Colon Carcinoma Metastatic in the Lung (tissue), 2 donors: ENCODE results near the genes TSN and MAP3K2.

GRCh38 chr2:121700405-121700814, 36.3 kb downstream of the NIFK start:
- PRO-cap, 2 experiments = no peak in any of the 2 experiments

- PRO-cap, 2 experiments = peak in 2 of 2 experiments; most common plus-strand start chr2:121755662 (in 2); most common minus-strand start chr2:121755435 (in 2)
Measured at GRCh38 chr2:121755222-121756154, at the start of gene TSN. TSS of gene TSN (plus strand) at chr2:121755651.

DNA sequence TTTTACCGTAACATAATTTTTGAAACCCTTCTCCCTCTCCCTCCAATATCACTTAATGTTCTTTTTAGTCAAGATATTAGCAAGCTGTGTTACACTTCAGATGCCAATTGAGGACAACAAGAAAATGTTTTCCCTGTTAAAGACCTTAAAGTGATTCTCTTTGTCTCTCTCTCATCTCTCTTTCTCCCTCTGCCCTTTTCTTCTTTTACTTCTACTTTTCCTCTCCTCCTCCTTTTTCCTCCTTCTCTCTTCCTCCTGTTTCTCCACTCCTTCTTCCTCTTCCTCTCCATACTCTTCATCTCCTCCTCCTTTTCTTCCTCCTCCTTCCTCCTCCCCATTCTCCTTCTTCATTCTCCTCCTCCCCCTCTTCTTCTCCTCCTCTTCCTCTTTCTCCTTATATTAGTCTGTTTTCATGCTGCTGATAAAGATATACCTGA, 634.4 kb upstream of the CNTNAP5 start:
- PRO-cap, 2 experiments = no peak in any of the 2 experiments

DNA sequence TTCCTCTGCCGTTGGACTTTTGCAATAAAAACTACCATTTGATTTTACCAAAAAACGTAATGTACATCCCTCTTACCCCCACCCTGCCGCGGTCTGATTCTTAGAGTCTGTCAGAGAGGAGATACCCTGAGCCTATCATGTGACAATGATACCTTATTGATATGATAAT, 887 bp downstream of the GYPC start:
- PRO-cap, 2 experiments = no peak in any of the 2 experiments

GRCh38 chr2:127025060-127026194, 81.5 kb downstream of the BIN1 start:
- PRO-cap, 2 experiments = no peak in any of the 2 experiments

DNA sequence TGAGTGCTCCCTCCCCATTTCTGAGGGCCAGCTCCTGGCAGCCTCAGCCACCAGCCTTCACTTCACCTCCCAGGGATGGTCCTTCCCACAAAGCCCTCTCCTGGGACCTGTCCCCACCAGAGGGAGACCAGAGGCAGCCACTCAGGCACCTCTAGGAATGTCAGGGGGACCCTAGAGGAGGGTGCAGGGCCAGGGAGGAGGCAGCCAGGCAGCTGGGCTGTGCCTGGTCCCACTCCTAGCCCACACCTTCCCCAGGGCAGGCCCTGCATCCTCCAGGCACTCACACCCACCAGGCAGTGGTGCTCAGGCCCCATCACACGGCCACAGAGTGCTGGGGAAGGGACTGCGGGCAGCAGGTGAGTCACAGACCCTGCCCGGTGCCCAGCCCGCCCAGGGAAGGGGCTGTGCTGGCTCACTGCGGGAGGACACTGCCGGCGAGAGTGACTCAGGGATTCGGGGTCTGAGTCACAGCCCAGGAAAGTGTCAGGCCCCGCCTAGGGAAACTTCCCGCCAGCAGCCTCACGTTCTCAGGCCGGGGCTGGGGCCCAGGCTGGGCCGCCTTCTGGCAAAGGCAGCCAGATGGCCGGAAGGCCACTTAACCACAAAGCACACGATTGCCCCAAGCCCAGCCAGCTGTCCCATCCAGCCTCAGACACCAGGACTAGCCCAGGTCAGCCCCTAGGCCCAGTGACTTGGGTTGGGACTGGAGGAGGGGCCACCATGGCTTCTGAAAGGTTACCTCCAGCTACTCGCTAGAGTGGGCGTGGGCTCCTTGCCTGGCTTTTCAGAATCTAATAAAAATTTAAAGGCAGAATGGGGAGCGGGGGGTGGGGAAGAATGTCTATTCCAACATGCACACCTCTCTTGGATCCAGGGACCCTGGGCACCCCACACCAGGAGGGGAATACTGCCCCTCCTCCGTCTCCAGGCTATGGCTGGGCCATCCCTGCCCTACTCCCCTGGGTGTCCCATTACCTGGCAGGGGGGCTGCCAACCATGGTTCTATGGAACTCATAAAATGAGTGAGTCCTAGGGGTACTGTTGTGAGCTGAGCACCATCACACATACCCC, 42.1 kb downstream of the BIN1 start:
- PRO-cap, 2 experiments = no peak in any of the 2 experiments

DNA sequence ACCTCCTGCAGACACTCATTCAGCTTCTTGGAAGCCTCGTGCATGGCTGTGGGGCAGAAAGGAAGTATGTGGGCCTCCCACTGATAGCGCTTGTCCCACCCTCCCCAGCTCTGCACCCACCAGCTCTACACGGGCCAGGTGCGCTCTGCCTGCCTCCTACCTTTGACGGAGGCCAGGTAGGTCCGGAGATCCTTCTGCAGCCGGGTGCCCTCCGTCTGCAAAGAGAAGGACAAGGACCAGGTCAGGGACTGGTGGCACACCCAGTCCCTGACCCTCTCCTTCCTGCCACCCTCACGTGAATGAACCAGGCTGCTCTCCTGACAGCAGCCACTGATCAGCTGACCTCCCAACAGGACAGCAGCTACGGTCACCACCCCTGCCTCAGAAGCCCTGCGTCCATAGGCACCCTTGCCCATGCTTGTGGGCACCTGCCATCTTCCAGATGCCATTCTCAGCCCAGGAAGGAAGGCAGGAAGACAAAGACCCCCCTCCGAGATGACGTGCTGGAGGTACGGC, 36.3 kb downstream of the BIN1 start:
- PRO-cap, 2 experiments = no peak in any of the 2 experiments

GRCh38 chr2:127085055-127085661, 21.8 kb downstream of the BIN1 start:
- PRO-cap, 2 experiments = no peak in any of the 2 experiments

GRCh38 chr2:127128531-127128932, 21.6 kb upstream of the BIN1 start:
- PRO-cap, 2 experiments = no peak in any of the 2 experiments

DNA sequence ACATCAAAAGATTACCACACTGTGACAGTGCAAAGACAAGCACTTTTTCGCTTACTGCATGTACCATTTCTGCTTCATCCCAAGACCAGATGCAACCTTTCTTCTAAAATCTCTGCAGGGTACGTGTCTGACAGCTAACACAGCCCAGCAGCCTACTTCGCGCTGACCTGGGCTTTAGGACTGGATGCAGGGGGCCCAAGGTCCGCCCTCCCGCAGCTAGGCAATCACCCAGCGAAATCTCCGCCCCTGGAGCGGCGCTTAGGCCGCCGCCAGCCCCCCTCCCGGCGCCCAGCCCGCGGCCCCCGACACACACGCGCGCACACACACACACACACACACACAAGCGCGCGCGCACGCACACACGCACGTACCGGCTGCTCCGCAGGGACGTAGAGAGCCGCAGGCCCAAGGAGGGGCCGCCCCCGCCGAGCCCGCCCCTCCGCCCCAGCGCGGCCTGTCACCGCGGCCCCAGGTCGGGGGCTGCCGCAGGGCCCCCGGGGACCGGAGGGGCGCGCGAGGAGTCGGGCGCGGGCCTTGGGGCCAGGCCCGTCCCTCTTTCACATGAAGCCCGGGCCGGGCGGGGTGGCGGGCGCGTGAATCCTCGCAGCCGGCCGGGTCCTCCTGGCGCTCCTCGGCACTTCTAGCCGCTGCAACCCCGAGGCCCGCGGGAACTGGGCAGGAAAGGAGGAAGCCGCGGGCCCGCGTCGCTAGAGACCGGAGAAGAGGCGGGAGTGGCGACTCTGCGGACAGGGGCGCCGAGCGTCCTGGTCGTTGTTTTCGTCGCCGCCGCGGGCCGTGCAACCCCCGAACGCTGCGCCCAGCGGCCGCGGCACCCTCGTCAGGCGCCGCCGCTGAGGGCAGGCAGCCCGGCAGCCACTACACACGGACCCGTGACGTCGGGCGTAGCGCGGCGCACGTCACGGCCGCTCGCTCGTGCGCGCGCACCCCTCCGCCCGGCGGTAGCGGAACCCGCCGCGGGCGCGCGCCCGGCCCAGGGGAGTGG, at the start of gene MAP3K2:
TSS of gene MAP3K2 (minus strand) at position 895 of the 1,003 bp plus-strand sequence.
- PRO-cap, 2 experiments = peak in 2 of 2 experiments; most common plus-strand start position 392 of the sequence (in 1); most common minus-strand start position 297 of the sequence (in 1)

GRCh38 chr2:127398033-127398649, 10.4 kb upstream of the MAP3K2 start:
- PRO-cap, 2 experiments = peak in 2 of 2 experiments; most common plus-strand start chr2:127398498 (in 2)

DNA sequence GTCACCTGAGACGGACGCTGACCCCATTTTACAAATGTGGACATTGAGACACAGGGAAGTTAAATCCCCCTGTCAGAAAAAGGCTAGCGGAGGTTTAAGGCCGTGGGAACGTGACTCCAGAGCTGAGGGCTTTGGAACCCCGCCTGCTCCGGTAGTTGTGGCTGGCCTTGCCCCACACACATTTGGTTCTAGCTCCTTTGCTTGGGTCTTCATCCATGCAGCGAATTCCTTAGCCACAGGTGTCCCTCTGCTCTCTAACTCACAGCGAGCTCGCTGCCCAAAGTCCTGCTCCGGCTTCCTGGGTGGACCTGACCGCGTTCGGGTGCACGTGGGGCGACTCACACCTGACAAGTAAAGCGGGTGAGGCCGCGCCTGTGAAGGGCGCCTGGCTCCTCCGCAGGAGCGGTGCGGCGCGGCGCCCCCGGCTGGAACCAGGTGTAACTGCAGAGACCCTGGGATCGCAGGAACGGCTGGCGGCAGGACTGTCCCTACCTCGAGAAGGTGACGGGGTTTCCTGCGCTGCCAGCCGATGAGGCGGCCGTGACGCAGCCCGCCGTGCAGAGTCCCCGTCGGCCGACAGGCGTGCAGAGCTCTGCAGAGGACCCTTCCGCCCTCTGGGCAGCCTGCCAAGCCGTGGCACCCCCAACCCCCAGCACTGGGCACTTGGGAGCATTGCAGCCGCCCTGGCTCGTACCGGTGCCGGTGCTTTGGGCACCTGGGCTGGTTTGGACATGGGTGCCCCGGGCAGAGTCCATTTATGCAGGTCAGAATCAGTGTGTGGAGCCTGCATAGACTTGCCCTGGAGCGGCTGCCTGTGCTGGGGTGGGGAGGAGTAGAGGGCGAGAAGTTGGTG, 2.4 kb upstream of the PROC start:
- PRO-cap, 2 experiments = no peak in any of the 2 experiments

GRCh38 chr2:127501930-127503078, 24.0 kb downstream of the IWS1 start:
- PRO-cap, 2 experiments = no peak in any of the 2 experiments

- PRO-cap, 2 experiments = no peak in any of the 2 experiments
Measured at GRCh38 chr2:127619819-127620266, 26.1 kb upstream of the GPR17 start.

- PRO-cap, 2 experiments = no peak in any of the 2 experiments
Measured at GRCh38 chr2:127633249-127633620, 12.7 kb upstream of the GPR17 start.

DNA sequence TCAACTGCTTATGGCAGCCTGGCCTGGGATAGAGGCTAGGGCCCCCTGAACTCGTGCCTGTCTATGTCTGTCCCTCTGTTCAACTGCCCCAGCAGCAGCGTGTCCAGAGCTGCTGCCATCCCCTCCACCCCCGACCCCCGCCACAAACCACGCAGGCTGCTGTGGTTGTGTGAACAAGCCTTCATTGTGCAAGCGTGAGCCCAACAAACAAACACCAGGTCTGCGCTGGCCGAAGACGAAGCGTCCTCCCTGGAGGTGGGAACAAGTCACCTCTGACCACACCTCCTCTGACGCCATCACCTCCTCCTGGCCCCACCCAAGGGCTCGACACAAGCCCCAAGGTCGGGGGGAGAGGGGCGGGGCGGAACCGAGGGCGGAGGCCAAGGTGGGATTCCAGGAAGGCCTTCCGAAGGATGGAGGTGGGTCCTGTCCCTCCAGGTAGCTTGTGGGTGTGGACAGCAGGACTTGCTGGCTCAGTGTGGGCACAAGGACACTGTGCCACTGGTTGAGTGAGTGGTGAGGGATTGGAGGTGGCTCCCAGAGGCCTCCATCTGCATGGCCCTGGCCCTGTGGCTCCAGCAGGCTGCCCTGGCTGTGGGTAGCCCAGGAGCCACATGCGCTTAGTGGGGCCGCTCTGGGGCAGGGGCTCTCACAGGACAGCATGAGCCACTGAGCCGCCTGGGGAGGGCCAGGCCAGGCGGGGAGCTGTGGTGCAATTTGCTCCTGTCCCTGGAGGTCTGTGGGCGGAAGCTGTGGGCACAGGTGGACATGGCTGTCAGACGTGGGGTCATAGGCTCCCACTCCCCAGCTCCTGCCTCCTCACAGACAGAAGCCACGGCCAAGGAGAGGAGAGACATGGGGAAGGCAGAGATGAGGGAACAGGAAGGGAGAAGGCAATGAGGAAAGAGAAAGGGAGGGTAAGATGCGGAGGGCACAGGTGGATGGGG, 7.4 kb upstream of the GPR17 start:
- PRO-cap, 2 experiments = no peak in any of the 2 experiments

DNA sequence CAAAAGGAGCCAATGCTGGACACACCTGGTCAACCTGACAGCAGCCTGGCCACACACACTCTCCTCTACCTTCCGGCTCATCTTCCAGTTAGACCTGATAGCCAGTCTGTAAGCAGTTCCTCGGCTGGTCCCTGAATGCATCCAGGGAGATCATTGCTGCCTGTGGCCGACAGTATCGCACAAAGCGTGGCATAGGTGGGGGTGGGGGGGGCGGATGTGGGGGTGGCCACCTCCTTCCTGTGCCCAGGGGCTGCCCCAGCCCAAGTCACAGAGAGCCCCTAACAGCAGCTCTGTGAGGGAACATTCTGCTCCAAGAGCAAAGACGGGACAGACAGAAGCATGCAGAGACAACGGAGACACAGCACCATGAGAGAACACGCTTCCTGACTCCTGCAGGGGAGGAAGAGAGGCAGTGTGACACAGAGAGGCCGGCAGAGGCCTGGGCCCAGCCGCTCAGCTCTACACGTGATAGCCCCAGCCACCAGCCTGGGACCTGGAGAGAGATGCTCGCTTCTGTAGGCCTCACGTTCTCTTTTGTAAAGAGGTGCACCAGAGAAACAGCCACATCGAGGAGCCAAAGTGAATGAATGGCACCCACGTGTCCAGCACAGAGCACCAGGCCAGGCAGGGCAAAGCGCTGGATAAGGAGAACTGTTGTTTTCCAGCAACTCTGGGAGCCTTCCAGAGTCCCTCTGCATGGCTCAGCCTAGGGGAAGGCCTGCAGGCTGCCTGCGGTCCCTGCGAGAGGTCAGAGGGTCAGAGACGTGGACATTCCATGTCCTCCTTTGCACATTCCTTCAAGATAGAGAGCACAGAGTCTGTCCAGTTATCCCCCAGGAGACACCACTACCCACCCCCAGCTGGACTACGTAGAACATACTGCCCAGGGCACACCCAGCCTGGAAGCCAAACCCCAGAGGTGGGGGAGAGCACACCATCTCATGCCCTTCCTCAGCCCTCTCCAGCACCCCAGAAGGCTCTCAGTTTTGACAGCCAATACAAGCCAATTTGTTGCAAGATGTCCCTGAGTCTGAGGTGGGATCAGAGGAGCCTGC, 14.3 kb downstream of the LIMS2 start:
- PRO-cap, 2 experiments = no peak in any of the 2 experiments

- PRO-cap, 2 experiments = no peak in any of the 2 experiments
Measured at GRCh38 chr2:127703296-127703761, 2.0 kb downstream of the SFT2D3 start.

- PRO-cap, 2 experiments = no peak in any of the 2 experiments
Measured at GRCh38 chr2:127863764-127864345, 5.9 kb upstream of the POLR2D start.

DNA sequence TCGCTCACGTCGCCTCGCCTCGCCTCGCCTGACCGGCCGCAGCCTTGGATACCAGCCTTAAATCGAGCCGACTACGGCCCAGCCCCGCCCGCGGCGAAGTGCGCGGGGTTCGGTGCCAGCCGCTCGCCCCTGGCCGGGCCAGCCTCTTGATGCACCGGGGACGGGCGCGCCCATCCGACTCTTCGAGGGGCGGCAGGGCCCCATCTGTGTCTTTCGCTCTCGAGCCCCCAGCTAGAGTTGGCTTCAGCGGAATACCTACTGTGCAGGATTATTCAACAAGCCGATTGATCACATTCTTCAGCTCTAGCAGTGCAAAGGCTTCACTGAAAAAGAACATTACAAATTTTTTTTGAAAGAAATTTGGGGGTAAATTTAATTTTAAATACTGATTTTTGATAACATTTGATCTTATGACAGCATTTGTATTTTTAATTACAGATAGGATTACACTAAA, 883 bp upstream of the AMMECR1L start:
- PRO-cap, 2 experiments = no peak in any of the 2 experiments